NALM6 (cell line): ENCODE data around the gene CIB3.

- PRO-cap, result no peak
These were observed 1.3 kb downstream of the AKAP8L start for GRCh38 chr19:15417490-15417969.

DNA sequence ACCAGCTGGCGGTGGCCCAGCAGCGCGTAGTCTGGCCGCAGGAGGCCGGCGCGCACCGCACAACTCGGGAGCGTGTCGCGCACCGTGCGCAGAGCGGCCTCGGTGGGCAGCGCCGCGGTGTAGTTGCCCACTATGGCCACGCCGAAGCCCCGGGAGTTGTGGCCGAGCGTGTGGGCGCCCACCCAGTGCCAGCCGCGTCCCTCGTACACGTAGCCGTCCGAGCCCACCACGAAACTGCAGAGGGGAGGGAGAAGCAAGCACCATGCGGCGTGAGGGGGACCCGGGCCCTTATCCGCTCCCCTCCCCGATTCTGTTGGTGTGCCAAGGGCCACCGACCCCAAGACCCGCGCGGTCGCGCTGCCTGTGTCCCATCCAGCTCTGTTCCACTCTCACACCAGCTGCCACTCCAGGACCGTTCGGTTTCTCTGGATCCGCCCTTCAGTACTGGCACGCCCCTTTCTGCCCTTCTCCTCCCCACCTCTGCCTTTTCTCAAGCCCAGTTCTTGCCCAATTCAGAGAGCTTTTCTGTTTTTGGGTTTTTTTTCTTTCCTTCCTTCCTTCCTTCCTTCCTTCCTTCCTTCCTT, 5.4 kb upstream of the RASAL3 start:
- PRO-cap, result unidirectional peak, minus-strand start at position 380 of the sequence

- PRO-cap, result no peak
These were observed 51.6 kb upstream of the CYP4F8 start for GRCh38 chr19:15563325-15563861.

DNA sequence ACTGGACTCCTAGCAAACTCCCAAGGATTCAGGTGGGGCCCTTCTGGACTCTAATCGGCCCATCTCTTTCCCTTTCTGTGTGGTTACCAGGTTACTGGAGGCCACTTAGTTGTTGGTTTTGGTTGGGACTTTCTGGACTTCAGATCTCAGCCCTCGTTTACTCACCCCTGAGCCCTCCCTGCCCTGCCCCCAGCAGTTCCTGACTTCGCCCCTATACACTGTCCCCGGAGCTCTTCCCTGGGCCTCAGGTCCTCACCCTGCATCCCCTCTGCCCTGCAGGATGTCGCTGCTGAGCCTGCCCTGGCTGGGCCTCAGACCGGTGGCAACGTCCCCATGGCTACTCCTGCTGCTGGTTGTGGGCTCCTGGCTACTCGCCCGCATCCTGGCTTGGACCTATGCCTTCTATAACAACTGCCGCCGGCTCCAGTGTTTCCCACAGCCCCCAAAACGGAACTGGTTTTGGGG, 395 bp downstream of the CYP4F12 start:
- PRO-cap, result no peak

- PRO-cap, result no peak
These were observed 2.1 kb upstream of the CYP4F2 start for GRCh38 chr19:15899894-15900476.

DNA sequence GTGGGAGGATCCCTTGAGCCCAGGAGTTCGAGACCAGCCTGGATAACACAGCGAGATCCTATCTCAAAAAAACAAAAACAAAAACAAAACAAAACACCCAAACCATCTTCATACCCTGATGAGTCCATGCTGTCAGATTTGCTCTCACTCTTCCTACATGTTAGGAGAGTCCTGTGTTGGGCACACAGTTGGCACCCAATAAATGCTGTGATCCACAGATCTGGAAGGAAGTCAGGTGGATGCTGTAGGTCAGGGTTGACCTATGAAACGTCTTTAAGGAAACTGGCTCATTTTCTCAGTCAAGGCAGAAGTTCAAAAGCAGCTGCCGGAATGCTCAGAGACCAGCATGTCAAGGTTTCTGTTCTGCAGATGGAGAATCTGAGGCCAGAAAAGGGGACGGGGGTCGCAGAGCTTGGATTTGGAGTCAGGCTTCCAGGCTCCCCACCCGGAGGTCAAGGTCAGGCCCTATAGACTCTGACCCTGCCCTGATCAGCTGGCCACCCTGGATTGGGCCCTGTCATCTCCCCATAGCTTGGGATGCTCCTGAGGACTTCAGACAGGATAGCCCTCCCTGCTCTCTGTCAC, 3.1 kb upstream of the TPM4 start:
- PRO-cap, result no peak

- PRO-cap, result no peak
These were observed 13.6 kb downstream of the RAB8A start for GRCh38 chr19:16125188-16125696.

GRCh38 chr19:16173457-16173951, at the start of gene CIB3:
CIB3 (minus strand) TSS chr19:16173525.
- PRO-cap, result no peak

DNA sequence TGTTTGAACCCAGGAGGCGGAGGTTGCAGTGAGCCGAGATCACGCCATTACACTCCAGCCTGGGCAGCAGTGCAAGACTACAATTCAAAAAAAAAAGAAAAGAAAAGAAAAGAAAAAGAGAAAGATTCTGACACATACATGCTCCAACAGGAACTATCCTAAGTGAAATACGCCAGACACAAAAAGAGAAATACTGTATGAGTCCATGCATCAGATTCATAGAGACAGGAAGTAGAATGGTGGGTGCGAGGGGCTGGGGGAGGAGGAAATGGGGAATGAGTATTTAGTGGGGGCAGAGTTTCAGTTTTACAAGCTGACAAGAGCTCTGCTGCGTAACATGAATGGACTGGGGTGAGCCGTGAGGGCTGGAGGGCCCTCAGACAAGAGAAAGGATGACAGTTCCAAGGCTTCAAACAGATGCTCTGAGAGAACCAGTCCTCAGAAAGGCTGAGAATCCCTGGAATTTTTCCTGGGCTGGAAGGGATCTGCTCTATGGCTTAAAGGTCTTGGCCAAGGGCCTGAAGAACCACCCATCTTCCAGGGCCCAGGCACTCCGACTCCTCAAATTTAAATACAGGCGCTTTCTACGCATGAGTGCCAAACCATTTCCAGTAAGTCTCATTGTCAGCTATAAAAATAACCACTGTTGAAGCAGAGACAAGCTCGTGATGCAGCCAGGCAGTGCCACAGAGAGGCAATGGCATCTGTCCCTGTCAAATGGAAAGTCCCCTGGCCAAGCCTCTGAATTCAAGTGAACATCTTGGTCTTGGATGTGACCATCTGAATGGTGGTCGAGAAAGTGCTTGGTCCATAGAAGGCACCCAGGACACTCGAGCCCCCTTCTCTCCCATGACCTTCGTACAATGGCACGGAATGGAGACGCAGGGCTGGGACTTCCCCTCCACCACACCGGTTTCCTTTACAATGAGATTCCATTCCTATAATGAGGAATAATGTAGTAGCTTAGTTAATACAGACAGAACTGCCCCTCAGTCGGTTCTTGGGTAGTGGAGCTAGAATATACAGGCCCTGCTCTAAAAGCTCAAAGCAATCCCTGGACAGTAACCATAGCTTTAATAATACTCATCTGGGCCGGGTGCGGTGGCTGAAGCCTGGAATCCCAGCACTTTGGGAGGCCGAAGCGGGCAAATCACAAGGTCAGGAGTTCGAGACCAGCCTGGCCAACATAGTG, 17.6 kb downstream of the KLF2 start:
- PRO-cap, result bidirectional peak, plus-strand start at position 311 of the sequence, minus-strand start at position 235 of the sequence; bidirectional peak, plus-strand start at position 643 of the sequence, minus-strand start at position 588 of the sequence

- PRO-cap, result no peak
These were observed 38.5 kb downstream of the KLF2 start for GRCh38 chr19:16362980-16363709.

- PRO-cap, result bidirectional peak, plus-strand start at chr19:16367570, minus-strand start at chr19:16367359
These were observed 42.7 kb downstream of the KLF2 start for GRCh38 chr19:16367159-16367918.

DNA sequence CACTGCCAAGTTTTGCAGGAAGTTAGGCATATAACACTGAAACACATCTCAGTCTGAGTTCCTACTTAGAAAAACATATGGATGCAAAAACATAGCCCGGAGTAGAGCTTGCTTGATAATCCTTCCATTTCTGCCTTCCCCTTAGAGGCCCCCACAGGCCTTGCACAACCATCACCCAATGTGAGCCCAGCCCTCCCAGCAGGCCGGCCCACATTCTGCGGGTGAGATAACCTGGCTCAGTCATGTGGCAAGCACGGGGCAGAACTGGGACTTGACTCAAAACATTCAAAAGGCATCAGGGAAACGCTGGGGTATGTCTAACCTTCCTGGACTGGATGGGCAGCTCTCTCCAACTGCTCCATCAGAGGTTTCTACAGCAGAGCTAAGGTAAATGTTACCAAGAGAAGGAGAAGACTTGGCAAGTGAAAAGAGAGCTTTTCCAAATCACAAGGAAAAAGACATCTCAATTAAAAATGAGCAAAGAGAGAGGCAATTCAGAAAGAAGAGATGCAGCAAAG, 24.8 kb downstream of the EPS15L1 start:
- PRO-cap, result unidirectional peak, plus-strand start at position 288 of the sequence

- PRO-cap, result no peak
These were observed 9.5 kb upstream of the EPS15L1 start for GRCh38 chr19:16481371-16481570.

DNA sequence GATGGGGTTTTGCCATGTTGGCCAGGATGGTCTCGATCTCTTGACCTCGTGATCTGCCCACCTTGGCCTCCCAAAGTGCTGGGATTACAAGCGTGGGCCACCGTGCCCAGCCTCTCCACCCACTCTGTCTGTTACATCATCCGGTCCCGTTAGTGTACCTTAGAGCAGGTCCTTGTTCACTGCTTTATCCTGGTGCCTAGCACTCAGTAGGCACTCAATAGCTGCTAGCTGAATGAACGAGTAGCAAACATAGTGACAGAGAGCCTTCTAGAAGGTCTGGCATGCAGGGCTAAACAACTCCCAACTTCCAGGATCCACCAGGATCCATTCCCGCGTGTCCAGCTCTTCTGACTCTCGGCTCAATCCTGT, 3.0 kb downstream of the SLC35E1 start:
- PRO-cap, result no peak

- PRO-cap, result no peak
These were observed 3.3 kb upstream of the SLC35E1 start for GRCh38 chr19:16575509-16576013.

DNA sequence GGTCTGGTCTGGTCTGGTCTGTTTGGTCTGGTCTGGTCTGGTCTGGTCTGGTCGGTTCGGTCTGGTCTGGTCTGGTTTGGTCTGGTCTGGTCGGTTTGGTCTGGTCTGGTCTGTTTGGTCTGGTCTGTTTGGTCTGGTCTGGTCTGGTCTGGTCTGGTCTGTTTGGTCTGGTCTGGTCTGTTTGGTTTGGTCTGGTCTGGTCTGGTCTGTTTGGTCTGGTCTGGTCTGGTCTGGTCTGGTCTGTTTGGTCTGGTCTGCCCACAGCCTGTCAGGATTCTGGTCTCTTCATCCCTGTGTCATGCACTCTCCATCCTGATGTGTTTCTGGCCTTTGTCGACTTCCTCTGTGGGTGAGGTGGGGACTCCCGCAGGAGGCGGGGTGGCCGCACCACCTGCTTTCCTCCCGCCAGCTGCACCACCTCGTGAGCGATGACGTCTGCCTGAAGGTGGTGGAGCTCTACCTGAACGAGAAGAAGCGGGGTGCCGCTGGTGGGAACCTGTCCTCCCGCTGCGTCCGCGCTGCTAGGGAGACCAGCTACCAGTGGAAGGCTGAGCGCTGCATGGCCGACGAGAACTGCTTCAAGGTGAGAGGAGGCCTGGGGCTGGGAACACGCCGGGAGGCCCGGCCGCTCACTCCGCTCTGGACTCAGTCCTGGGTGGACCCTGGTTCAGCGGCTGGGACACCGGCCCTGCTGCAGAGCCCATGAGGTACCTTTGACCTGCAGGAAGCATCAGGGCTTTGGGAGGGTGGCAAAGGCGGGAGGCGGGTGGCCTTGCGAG, 13.0 kb upstream of the F2RL3 start:
- PRO-cap, result unidirectional peak, minus-strand start at position 325 of the sequence

- PRO-cap, result bidirectional peak, plus-strand start at chr19:16893993, minus-strand start at chr19:16893671
These were observed 4.7 kb downstream of the F2RL3 start for GRCh38 chr19:16893158-16894158.

- PRO-cap, result no peak
These were observed 3.5 kb downstream of the MYO9B start for GRCh38 chr19:17079080-17079545.

DNA sequence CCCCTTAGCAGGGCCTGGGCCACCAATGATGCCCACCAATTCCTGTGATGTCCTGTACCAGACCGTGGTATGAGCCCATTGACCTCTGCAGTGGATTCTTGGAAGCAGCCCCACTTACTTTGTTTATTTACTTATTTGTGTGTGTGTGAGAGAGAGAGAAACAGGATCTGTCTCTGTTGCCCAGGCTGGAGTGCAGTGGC, 12.9 kb downstream of the MYO9B start:
- PRO-cap, result no peak

DNA sequence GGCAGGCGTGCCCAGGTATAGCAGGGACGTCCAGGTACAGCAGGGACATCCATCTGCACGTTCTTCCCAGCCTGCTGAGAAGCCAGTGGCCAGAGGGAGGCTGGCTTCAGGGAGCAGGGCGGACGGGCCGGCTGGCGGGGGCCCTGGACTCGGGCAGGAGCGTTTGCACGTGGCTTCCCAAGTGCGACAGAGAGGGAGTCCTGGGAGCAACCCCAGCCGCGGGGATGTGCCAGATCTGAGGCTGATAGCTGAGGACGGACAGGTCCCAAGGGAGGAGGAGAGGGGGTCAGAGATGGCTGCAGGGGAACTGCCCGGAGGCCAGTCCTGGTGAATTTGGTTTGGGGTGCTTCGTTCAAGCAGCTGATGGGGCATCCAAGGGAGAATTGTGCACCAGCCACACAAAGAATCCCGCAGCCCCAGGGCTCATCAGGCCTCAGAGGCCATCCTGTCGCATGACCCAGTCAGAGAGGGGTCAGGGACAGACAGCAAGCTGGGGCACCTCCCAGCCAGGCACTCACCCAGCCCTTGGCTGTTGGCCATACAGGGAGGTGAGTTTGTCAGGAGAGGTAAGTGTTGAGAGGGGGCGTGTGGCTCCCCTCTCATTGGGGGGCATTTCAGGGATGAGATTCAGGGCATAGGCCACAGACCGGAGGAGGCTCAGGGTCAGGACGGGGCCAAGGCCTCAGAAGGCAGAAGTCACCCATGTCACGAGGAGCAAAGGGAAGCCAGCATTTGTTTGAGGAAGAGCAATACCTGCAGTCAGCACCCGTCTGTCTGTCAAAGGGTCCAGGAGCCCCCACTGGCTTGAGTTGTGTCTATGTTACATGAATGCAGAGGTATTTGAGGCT, 37.0 kb downstream of the MYO9B start:
- PRO-cap, result no peak